Colon Carcinoma Metastatic in the Brain (tissue), 2 donors: ENCODE measurements around a stretch of chr10.

- PRO-cap, 2 experiments = no peak in any of the 2 experiments
These were observed 3.1 kb upstream of the ADAM8 start for GRCh38 chr10:133279560-133280335.

DNA sequence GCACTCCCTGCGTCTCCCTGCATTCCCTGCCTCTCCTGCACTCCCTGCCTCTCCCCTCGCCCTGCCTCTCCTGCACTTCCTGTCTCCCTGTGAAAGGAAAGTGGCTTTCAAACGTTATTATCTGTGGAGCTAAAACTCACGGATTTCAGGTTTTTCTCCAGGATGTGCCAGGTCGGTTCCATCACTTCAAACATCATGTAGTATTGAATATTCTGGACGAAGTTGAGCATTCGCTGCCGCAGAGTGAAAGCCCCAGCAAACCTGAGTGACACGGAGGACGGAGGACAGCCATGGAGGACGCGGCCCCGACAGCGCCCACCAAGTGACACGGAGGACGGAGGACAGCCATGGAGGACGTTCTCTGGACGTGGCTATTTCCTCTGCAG lies 7.1 kb upstream of the ADAM8 start:
- PRO-cap, 2 experiments = no peak in any of the 2 experiments

- PRO-cap, 2 experiments = peak in 1 of 2 experiments; most common plus-strand start chr10:133335083 (in 1)
These were observed 1.9 kb downstream of the CALY start for GRCh38 chr10:133334561-133335341.

GRCh38 chr10:133388881-133389476 lies 5.0 kb upstream of the MTG1 start:
- PRO-cap, 2 experiments = no peak in any of the 2 experiments

- PRO-cap, 2 experiments = no peak in any of the 2 experiments
These were observed 338 bp downstream of the SPRN start for GRCh38 chr10:133424024-133424549.

DNA sequence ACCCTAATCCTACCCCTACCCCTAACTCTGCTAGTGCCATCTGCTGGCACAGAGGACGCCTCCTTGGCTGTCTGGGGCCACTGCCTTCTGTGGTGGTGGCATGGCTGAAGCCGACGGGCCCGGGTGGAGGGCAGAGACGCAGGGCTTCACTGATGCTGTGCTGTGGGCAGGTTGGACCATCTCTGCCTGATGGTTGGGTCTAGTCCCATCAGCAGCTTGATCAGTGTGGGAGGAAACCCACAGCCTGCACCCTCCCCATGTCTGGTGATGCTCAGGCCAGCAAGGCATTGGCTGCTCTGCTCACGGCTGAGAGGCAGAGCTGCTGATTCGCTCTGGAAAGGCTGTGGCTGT lies 247 bp upstream of the SCART1 start:
- PRO-cap, 2 experiments = no peak in any of the 2 experiments

GRCh38 chr10:133512079-133512721 lies 15.0 kb upstream of the CYP2E1 start:
- PRO-cap, 2 experiments = no peak in any of the 2 experiments

- PRO-cap, 2 experiments = no peak in any of the 2 experiments
These were observed 11.1 kb upstream of the CYP2E1 start for GRCh38 chr10:133516177-133516395.

GRCh38 chr10:133524860-133526232 lies 1.8 kb upstream of the CYP2E1 start:
- PRO-cap, 2 experiments = no peak in any of the 2 experiments

GRCh38 chr10:133530228-133530867 lies 3.2 kb downstream of the CYP2E1 start:
- PRO-cap, 2 experiments = no peak in any of the 2 experiments

DNA sequence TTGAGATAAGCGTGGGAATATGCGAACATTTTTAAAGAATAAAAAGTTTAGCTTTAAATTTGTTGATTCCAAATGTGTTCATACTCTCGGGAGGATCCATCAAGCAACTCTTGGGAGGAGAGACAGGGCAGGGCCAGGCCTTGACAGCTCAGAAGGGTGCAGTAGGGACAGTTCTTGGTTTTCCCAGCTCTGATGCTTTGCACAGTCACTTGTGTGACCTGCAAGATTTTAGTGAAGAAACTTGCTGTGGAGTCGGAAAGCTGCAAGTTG lies 3.6 kb downstream of the CYP2E1 start:
- PRO-cap, 2 experiments = no peak in any of the 2 experiments

GRCh38 chr10:133648993-133649389 lies 22.4 kb upstream of the FRG2B start:
- PRO-cap, 2 experiments = no peak in any of the 2 experiments